Aorta (tissue), 1 donor: ENCODE measurements around the genes NANOG and CLEC6A.

GRCh38 chr12:6978429-6979341 is 8.0 kb downstream of the EMG1 start:
- PRO-cap, result unidirectional peak, plus-strand start at chr12:6978676

DNA sequence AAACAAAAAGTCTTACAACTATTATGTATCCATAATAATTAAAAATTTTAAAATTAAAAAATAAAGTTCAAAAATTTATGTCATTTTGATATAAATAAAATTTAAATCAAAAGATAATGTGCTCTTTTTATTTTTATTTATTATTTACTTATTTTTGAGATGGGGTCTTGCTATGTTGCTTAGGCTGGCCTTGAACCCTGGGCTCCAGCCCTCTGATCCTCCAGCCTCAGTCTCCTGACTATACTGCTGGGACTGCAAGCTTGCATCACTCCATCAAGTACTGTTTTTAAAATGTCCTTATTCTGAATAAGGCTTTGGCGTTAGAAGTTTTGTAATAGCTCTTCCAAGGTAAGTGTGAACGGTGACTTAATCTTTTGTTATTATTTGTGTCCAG is 1.5 kb downstream of the C1RL start:
- PRO-cap, result no peak

DNA sequence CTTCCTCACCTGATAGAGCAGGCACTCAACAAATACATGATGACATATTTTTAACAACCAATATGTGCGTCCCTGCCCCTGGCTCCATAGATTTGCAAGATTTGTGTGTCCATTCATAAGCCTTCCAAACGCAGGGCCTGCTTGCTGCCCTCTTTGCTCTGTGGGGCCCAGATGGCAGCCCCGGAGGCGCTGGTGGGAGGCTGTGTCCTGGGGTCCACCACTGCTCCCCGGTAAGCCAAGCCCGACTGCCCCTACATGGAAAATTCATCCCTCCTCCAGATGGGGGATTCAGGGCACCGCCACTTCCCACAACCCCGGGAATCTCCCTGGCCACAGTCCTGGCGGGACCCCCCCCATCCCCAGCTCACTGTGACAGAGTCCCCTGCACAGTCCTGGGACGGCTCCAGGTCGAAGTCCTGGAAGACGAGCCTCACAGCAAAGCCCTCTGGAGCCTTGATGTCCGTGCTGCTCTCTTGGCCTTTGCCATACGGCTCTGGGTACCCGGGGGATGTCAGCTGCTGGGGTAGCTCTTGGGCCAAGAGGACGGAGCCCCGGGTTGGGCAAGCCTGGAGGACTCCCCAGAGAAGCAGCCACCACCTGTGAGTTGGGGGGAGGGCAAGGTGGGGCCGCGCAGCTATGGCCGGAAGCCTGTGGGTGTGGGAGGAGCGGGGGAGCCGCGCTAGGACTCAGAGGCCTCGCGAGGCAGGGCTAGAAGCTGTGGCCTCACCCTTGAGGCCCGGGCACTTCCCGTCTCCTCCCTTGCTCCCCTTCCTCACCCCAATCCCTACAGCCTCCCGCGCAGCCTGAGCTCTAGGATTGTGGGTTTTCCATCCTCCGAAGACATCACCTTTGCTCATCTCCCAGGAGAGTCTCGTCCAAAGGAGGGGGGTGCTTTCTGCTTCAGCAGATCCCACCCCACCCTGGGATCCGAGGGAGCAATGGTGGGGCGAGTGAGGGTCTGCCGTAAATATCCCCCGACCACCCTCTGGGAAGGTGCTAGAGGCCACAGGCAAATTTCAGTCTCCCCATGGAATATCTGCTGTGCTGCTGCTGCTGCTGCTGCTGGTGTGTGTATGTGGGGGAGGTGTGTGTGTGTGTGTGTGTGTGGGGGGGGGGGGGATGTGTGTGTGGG is 765 bp downstream of the C1RL start:
- PRO-cap, result bidirectional peak, plus-strand start at position 662 of the sequence, minus-strand start at position 636 of the sequence

DNA sequence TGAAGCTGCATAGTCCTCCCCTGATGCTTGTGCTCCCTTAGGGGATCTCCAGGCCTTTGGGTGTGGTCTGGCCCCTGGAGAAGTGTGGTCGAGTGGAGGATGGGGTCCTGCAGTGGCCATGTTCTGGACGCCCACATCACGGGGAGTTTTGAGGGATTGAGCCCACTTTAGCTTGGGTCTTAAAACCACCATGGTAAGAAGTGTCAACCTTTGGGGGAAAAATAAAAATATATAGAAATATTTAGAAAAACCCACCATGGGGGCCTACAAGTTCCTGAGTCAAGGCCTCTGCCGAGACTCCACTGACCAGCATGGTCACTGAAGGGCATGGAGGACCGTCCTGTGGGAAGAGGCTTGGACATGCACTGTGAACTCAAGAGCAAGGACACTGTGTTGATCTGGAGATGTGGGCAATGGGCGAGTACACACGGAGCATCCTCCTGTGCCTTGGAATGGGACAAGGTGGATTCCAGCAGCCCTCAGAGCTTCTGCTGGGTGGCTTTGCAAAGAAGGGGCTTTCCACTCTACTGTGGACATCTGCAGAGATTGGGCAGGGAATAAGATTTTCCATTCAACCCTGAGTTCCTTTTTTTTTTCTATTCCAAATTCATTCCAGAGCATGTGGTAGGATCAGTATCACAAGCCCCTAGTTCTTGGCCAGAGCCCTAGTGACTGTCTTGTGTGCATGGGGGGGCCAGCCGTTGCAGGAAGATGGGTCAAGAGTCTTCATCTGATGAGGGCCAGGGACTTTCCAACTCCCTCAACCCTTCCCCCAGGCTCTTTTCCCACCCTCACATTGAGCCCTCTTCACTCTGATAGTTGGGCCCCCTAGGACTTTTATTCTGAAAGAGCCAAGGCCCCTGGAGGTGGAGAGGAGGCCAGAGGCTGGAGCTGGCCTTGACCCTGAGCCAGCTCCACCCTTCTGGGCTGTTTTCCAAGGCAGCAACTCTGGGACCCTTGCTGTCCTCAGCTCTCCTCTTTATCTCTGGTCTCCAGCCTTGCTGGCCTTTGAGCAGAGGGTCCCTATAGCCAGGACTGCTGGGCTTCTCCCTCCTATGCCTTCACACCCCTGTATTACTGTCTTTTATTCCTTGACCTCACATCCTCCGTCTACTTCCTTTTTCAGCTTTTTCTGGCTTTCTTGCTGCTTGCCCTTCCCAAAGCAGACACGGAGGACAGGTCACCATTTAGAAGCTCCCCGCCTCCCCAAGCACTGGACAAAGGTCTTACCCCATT is 6.0 kb downstream of the RBP5 start:
- PRO-cap, result no peak

- PRO-cap, result no peak
Observed at GRCh38 chr12:7130564-7130845, 334 bp downstream of the CLSTN3 start.

DNA sequence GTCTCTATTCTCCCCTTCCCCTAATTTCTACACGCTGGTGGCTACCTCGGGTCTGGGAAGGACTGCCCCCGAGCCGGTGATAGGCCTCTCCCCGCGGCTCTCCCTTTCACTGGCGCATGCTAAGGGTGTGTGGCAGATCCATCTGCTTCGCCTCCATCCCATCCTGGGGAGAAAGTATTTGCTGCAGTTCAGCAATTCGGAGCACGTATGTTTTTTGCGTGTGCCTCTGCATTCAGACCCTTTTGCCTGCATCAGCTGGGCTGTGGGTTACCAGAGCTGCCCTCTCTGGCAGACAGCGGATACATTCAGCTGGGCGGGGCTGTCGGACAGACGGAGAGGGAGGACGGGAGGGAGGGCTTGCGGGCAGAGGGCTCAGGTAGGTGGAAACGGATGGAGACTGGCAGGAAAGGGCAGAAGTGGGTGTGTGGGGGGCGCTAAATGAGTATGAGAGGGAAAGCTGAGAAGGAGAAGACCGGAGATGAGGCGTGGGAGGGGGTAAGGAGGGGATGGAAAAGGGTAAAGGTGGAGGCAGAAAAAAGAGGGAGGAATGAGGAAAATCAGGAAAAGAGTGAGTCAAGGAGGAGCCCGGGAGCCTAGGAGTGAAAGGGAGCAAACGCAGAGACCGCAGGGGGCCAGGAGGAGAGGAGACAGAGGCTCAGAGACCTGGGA is 943 bp downstream of the CLSTN3 start:
- PRO-cap, result bidirectional peak, plus-strand start at position 449 of the sequence, minus-strand start at position 244 of the sequence

DNA sequence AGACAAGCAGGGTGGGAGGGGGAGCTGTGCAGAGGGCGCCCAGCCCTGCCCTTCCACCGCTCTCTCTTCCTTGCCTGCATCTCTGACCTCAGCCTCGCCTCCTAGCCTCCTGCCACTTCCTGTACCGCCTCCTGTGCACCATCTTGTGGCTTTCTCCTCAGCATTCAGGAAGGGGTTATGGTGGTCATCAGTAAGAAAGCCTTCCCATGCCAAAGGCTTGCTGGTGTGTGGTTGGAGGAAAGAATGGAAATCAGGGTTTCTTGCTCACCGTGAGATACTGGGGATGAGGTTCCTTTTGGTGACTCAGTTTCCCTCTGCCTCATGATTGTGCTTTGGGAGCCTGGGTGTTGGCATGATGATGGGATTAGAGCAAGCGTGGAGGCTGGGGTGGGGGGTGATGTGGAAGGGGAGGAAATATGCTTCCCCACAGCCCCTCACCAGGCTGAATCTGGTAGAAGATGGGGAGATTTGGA is 1.5 kb downstream of the CLSTN3 start:
- PRO-cap, result no peak

- PRO-cap, result no peak
Observed at GRCh38 chr12:7155146-7156234, 25.3 kb downstream of the CLSTN3 start.

GRCh38 chr12:7788801-7789718 is at the start of gene NANOG:
TSS of gene NANOG (plus strand) at chr12:7789402.
- PRO-cap, result no peak

DNA sequence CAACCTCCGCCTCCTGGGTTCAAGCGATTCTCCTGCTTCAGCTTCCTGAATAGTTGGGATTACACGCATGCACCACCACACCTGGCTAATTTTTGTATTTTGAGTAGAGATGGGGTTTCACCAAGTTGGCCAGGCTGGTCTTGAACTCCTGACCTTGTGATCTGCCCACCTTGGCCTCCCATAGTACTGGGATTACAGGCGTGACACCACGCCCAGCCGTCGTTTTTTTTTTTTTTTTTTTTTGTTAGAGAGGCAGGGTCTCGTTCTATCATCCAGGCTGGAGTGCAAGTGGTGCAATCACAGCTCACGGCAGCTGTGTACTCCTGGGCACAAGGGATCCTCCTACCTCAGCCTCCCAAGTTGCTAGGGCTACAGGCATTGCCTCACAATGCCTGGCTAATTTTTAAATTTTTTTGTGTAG is 1.4 kb downstream of the NECAP1 start:
- PRO-cap, result no peak

- PRO-cap, result no peak
Observed at GRCh38 chr12:8242689-8243087, 15.3 kb upstream of the FAM90A1 start.

GRCh38 chr12:8243088-8243487 is 15.7 kb upstream of the FAM90A1 start:
- PRO-cap, result no peak

GRCh38 chr12:8455689-8456199 is at the start of gene CLEC6A:
TSS of gene CLEC6A (plus strand) at chr12:8455962.
- PRO-cap, result no peak

DNA sequence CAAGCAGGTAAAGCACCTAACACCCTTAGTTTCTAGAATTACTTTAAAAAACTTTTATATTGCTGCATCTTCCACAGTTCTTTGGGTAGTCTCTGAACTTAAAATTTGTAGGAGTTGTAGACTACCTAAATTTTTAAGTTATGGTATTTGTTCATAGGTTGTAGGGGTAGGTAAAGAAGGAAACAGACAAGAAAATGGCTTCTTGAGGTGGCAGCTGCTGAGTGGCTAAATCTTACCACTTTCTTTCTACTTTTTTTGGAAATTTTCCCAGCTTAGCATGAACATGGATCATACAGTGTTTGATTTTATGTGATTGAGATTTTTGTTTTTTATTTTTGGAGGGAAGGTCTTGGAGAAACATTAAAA is 42.3 kb upstream of the A2ML1 start:
- PRO-cap, result no peak

DNA sequence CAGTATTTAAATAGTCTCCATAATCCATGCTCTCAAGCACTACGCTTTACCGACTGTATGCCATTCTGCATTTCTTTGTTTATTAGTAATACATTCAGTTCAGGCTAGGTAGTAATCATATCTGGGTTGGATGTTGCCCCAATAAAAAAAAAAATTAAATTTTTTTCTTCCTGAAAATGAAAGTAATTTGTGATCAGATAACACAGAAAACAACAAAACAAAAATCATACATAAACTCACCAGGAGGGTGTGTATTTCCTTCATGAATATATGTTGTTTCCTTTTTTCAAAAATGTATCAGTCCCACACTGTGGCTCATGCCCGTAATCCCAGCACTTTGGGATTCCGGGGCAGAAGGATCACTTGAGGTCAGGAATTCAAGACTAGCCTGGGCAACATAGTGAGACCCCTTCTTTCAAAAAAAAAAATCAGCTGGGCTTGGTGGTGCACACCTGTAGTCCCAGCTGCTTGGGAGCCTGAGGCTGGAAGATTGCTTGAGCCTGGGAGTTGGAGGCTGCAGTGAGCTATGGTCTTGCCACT is 1.5 kb upstream of the M6PR start:
- PRO-cap, result no peak

DNA sequence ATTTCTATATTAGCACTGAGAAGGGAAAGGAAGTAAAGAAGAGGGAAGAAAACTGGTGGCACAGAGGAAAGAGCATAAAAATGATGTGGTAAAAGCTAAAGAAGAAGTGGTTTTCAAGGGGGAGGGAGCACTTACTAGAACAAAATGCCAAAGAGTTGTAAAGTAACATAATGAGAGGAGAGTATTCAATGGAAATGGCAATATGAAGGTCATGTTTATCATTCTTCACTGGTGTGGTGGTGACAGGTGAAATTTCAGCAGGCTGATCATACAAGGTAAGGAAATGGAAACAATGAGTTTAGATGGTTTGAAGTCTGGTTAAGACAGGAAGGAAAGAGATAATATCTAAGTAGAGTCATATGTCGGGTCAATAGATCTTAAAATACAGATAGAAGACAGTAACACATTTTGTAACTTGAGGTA is 35.6 kb downstream of the KLRG1 start:
- PRO-cap, result no peak

- PRO-cap, result no peak
Observed at GRCh38 chr12:9447729-9448607, 159.7 kb downstream of the KLRB1 start.

DNA sequence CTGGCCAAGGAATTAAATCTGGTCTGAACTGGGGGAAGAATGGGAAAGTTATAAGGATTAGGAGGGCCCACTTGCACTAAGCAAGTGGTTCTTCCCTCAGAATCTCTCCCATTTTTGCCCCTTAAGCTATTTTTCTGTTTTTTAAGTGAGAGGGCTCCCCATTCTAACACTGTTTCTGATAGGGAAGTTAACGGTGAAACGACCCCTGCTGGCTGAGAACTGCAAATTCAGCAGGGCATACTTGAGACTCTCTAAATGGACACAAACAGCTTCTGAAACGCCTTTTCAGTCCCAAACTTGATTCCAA is 38.6 kb downstream of the CLEC2D start:
- PRO-cap, result no peak

DNA sequence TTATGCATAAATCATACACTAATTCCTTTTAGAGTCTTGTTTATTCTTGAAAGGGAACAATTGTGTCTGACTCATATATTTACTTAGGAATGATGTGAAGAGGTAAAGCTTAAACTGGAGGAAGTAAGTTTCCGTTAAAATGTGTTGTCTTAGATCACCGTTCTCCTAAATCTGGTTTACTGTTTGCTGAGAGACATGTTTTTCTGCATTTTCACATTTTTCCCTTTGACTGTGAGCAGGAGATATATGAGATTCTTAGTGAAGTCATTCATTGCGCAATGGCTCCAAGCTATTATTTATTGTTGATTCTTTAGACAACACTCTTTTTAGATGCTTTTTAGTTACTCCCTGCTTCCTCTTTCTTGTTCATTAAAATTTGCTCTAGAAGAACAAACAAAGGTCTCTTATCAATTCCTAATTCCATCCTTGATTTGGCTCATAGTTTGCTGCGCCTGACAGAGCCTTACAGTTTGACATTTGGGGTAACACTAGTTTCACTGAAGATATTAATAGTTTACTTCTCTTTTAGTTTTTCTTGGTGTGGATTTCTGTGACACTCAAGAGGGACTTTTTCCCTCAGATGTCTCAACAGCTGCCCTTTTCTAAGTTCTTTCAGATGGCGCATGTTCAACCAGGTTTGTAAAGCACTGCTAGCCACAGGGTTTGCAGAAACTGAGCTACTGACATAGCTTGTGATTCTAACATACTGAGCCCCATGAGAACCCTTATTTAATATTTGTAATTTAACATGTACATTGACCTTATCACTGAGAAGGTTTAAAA is 39.1 kb downstream of the CD69 start:
- PRO-cap, result no peak

- PRO-cap, result no peak
Observed at GRCh38 chr12:9761277-9761977, 726 bp upstream of the CD69 start.